Cardiac ventricle fibroblast (primary cell): ENCODE measurements around a stretch of chr13.

DNA sequence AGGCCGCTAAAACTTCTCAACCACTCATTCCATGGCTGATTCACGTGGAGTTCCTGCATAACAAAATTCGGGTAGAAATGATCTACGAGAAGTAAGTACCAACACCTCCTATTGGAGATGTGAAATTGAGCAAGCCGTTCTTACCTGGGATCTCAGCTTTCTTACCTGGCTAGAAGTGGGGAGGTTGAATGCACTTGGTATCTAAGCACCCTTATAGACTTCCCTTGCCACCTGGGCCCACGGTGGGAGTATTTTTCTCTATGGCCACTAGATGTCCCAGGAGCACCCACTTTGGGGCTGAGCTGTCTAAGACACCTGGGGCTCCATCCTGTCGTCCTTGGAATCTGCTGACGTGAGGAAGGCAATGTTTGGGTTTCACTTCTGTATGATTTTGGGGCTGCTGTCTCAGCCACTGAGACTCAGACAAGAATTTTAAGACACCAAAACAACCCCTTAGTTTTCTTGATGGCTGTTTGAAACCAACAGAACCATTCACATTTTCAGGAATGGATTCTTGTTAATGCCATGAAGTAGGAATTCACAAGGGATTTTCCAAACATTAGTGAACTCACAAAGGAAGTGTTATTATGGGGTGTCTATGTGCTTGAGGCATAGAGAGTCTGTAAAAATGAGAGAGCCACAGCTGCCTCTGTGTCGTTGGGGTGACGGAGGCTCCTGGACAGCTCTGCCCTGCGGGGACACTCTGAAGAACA is 107.0 kb upstream of the SPATA13 start:
- RAMPAGE, long total RNA: no peak

- RAMPAGE, long total RNA: no peak
Measured at GRCh38 chr13:24127086-24127704, 33.3 kb upstream of the SPATA13 start.

DNA sequence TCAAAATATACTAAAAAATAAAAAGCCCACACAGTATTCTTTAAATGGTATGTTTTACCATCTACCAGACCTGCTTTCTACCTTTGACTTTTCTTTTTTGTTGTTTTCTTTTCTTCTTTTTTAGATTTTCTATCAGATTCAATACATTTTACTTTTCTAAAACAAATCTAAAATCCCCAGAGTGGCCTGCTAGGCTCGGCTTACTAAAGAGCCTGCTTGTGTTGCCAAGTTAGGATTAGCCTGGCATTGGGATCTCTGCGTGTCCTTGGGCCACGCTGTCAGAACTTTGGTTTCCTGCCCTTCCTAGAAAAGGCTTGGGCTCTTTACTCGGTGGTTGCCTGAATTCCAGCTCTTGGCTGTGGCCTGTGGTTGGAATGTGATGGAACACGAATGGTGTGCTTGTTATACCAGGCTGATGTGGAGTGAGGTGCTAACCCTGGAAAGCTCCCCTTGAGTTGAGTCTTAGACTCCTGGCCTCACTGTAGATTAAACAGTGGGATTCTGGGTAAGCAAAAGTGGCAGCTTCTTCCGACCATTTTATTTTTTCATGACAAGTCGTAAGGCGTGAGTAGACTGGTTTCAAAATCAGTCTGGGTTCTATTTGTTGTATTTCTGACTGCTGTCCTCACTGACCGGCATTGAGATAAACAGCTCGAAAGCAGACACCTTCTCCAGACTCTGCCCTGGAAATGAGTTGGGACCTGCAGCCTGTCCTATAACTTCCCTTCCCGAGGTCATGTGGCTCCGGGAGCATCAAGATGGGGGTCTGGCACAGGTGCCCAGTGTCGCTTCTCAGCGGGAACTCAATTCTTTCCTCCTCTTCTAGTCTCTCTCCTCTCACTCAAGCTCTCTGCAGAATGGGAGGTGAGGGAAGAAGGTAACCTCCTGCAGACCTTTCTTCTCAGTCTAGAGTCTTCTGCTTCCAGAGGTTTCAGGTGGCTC is 8.6 kb downstream of the SPATA13 start:
- RAMPAGE, long total RNA: no peak

GRCh38 chr13:24212334-24213199 is 52.0 kb downstream of the SPATA13 start:
- RAMPAGE, long total RNA: no peak

- RAMPAGE, long total RNA: no peak
Measured at GRCh38 chr13:24217956-24218429, 57.5 kb downstream of the SPATA13 start.

DNA sequence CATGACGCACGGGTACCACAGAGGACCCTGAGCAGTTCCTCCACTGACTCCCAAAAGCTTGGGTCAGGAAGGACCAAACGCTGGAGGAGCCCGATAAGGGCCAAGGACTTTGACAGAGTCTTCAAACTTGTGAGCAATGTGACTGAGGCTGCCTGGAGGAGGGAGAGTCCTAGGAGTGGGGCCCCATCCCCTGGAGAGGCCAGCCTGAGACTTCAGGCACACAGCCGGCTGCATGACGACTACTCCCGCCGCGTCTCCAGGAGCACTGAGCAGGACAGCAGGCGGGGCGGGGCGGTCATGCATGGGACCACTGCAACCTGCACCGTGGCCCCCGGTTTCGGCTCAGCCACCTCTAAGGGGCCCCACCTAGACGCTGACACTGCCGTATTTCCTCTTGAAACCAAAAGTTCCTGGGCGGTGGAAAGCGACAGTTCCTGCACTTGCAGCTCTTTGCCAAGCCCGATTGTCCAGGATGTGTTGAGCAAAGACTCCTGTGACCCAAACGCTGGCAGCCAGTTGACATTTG is 63.3 kb downstream of the SPATA13 start:
- RAMPAGE, long total RNA: no peak

DNA sequence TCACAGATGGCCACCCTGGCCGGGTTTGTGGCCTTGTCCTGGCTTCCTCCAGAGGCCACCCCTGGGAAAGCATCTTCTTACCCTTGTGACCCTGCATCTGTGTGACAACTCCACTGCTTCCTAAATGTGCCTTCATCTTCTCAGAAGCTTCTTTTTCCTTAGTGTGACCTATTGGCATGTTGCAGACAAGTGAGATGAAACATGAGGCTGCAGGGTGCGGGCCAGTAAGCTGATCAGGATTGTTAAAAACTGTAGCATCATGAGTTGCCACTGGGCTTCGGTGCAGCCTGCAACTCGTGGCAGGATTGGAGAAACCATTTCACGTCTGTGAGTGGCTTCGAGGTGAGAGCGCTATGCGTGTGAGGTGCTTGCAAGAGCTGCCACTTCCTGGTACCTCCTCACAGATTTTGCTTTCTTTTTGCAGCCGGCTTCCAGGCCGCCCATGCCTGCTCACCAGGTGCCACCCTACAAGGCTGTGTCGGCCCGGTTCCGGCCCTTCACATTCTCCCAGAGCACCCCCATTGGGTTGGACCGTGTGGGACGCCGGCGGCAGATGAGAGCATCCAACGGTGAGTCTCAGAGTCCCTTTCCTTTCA is 58.0 kb upstream of the C1QTNF9 start:
- RAMPAGE, long total RNA: no peak

GRCh38 chr13:24280580-24281467 is 28.6 kb upstream of the C1QTNF9 start:
- RAMPAGE, long total RNA: no peak

GRCh38 chr13:24288736-24289460 is 20.5 kb upstream of the C1QTNF9 start:
- RAMPAGE, long total RNA: no peak

DNA sequence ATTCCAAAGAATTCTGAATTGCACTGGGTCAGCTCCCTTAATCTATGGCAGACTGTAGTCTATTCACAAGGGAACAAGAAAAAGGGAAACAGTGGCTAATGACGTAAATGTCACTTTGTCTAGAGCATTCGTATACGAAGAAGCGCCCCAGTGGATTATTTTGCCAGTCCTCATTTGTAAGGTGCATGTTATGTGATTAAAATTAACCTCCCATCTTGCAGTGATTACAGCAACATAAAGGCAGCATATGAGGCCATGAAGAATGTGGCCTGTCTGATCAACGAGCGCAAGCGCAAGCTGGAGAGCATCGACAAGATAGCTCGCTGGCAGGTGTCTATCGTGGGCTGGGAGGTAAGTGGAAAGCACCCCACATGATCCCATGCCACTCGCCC is 14.9 kb upstream of the C1QTNF9 start:
- RAMPAGE, long total RNA: no peak

GRCh38 chr13:24333067-24333363 is 23.6 kb downstream of the C1QTNF9 start:
- RAMPAGE, long total RNA: no peak

DNA sequence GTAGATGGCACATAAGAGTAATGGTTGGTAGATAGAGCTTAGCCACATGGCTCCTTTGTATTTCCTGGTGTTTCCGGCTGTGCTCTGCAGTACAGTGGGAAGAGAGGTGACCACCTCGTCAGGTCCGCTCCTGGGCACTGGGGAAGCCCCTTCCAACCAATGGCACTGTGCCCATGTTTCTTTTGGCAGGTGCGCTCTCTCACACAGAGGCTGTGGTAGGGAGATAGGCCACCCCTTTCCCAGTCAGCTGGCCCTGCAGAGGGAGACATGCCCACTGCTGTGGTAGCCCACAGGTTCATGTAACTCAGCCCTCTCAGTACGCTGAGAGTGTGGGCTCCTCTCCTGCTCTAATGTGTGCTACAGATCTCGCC is 74.2 kb upstream of the ATP12A start:
- RAMPAGE, long total RNA: no peak

DNA sequence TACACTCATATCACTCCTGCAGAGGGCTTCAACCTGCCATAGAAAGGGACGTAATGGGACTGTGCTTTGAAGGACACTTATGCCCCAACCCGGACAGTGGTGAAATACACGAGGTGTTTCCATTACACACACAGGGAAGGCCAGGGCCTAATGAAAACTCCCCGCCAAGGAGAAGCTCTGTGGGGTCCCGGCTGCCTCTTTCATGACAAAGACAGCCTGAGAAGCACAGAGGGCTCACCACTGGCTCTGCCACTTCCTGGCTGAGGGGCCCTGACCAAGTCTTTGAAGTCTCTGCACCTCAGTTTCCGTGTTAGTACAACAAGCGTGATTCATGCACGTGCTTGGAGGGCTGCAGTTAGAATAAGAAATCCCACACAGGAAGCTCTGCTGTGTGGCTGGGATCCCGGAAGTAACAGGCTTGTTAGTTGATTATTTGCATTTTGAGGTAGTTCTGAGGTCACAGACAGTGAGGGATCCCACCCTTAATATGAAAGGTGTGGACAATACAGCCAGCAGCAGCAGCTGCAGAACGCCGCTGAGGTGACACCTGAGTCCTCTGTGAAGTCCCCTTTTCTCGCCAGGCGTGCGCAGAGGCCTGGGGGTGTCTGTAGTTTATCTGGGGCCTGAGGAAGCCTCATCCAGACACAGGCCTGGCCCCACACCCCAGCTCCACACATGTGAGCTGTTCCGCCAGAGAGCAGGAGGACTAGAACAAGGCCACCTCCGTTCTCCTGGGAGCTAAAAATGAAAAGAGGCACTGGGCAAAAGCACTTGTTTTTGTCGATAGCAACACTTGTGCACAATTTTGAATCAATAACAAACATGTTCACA is 61.7 kb upstream of the ATP12A start:
- RAMPAGE, long total RNA: no peak

DNA sequence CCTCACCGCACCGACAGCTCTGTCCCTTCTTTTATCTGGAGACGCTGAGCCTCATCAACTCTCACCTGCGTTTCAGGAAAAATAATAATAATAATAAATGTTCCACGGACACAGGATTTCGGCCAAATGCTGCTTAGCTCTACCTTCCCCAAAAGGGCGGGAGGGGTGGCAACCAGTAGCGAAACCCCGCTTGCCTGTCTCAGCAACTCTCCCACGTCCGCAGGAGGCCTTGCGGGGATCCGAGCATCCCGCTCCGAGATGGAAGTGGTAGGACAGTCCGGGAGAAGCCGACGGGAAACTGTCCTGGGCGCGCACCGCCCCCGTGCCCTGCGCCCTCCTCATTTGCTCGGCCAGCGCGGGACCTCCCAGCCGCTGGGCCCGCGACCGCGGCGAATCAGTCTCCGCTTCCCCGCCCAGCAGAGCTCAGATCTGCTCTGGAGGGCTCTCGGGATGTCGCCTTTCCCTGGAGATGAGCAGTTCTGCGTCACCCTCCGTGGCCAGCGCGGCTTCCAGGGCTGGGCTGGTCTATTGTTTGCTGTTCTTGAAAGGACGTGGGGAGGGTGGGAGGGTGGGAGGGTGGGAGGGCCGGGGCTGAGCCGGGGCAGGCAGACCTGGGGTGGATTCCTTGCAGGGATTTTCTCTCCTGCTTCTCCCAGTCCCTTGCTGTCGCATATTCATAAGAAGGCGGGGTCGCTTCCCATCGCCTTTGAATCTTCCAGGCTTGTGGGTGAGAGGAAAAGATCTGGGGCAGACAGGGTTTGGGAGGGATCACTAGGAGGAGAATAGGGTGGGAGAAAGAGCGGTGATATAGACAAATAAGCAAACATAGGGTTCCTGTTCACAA is 48.8 kb upstream of the PABPC3 start:
- RAMPAGE, long total RNA: no peak

GRCh38 chr13:26255244-26255669 is 1.3 kb downstream of the CDK8 start:
- RAMPAGE, long total RNA: no peak

DNA sequence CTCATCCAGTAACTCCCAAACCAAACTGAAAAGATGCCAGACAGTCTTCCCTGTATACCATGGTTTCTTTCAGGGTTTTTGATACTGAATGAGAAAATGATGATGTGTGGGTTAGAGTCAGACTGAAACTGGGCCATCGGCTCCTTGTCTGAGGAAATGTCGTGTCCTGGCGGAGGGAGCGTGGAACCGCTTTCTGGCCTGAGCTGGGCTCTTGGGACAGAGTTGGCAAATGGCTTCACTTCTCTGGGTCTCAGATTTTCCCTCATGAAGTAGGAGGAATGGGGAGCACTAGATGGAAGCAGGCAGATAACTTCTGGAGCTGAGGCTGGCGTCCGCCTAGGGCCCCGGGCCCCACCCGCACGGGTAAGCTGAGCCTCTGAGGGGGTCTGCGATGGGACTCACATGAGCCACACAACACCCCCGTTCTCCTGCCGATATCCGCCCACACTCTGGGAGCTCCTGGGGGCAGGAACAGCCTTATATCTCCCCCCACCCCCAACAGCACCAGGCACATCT is 133.3 kb upstream of the WASF3 start:
- RAMPAGE, long total RNA: no peak

GRCh38 chr13:26456957-26457636 is 100.4 kb upstream of the WASF3 start:
- RAMPAGE, long total RNA: no peak

DNA sequence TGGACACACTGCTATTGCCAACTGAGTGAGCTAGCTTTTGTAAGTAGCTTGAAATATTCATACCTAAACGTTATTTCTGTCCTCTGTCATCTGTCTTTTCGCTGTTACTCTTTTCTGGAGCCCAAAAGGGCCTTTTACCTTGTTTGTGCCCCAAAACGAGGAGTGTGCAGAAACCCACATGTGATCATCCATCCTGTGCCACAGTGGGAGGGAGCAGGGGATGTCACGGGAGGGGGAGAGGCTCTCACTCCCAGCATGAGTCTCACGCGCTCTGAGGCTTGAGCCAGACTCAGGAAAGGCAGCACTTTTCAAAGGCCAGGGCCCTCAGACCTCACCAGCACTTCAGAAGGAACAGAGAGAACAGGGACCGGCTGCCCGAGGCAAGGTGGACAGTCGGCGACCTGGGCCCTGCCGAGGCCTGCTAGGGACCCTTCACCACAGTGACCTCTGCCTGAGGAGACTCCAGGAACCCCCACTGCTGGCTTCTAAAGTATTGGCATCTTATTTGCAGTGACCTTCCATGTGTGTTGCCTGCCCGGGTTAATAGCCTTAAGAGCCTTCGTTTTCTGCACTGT is 71.7 kb upstream of the WASF3 start:
- RAMPAGE, long total RNA: no peak

GRCh38 chr13:26508860-26509523 is 48.5 kb upstream of the WASF3 start:
- RAMPAGE, long total RNA: no peak

GRCh38 chr13:26964569-26965408 is 204.2 kb upstream of the GPR12 start:
- RAMPAGE, long total RNA: no peak